Placental pericyte (primary cell): ENCODE results near the gene PCSK4.

- CAGE, long polyA plus RNA = no peak
Observed at GRCh38 chr19:1067710-1068436, 906 bp downstream of the ARHGAP45 start.

GRCh38 chr19:1071420-1071829 is 4.5 kb downstream of the ARHGAP45 start:
- CAGE, long polyA plus RNA = no peak

- CAGE, long polyA plus RNA = no peak
Observed at GRCh38 chr19:1089634-1090525, 5.3 kb downstream of the POLR2E start.

DNA sequence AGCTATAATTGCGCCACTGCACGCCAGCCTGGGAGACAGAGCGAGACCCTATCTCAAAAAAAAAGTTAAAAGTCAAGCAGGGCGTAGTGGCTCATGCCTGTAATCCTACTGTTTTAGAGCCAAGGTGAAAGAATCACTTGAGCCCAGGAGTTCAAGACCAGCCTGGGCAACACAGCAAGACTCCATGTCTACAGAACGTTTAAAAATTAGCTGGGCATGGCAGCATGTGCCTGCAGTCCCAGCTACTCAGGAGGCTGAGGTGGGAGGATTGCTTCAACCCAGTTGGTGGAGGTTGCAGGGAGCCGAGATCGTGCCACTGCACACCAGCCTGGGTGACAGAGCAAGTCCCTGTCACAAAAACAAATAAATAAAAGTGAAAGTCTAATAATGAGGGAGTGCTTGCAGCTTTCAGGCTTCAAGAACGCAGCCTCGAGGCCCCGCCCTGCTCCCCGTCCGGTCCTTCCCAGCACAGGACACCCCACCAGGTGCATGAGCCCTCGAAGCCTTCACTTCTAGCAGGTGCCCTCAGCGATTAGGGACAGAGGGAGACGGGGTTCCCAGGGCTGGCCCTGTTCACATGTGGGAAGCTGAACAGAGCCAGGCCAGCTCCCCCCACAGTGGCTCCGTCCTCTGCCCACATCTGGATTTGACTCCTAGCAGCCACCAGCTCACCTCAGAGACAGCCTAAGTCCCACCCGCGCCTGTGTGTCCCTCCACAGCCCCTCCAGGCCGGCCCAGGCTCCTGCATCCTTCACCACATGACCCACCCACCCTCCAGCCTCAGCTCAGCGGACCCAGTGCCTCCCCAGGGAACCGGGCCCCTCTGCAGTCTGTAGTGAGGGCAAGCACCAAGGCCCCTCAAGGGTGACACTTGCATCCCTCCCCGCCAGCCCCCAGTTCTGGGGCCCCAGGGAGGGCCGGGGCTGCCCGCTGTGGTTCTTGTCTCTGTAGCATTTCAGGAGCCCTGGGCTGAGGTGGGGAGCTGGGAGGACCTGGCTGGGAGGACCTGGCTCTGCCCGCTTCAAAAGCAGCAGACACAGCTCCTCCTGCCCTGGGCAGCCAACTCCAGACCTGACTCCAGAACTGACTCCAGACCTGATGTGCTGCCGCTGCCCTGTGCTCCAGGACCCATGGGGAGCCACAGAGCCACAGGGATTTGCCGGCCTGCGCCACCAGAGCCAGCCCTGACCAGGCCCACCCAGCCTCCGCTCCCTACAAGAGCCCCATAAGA is 27.1 kb downstream of the GPX4 start:
- CAGE, long polyA plus RNA = no peak

- CAGE, long polyA plus RNA = no peak
Observed at GRCh38 chr19:1168273-1169508, 5.4 kb downstream of the SBNO2 start.

- CAGE, long polyA plus RNA = no peak
Observed at GRCh38 chr19:1171674-1172667, 2.1 kb downstream of the SBNO2 start.

DNA sequence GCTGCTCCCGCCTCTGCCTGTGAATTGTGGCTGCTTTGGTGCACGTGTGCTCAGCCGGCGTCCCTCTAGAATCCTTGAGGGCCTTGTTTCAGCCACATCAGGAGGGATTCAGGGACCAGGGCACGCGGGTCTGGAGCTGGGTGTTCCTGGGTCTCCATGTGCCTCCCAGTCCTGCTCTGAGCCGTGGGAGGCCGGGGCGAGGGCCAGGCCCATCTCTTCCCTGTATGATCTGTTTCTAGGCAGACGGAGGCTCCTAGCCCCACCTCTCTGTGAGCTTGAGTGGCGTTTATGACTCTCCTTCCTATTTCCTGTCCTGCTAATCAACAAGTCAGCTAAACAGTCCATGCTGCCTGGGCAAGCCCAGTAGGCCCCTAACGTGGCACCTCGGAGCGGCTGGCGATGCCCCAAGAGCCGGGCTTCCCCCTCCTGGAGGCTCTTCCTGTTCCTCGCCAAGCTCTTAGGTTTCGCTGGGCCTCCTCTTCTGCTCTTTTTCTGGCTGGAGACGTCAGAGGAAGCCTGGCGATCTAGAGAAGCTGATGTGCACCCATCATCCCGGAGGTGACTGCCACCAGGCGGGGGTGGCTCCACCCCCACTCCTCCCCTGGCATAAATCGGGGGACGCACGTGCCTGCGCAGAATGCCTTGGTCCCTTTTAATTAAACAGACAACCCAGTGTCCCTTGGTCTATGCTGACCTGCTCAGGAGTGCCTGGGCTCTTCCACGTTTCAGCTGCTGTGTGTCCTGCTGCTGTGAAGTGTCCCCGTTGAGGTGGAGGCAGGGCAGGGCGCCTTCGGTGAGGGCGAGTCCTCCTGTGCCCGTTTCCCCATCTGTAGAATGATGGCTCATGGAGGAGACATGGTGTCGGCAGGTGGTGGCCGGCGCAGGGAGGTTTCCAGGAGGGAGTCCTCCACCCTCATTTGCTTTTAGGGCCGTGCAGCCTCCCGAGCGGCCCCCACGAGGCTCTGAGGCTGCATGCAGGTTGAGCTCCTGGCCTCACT is 8.4 kb downstream of the STK11 start:
- CAGE, long polyA plus RNA = no peak

GRCh38 chr19:1227634-1228634 is 9.9 kb downstream of the CBARP start:
- CAGE, long polyA plus RNA = no peak

DNA sequence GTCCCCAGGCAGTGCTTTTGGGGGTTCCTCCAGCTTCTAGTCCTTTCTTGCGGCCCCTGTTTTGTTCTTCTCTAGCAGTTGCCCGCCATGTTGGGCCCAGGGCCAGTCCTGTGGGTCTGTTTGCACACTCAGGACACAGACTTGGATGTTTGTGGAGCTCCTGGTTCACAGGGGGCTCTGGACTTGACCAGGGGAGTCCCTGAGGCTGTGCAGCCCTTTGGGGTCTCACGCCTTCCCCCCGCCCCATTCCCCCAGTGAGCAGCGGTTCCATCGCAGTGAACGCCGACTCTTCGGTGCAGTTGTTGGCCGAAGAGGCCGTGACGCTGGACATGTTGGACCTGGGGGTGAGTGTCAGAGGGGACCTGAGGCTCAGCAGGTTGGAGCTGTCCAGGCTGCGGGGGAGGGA is 2.3 kb downstream of the ATP5F1D start:
- CAGE, long polyA plus RNA = no peak

DNA sequence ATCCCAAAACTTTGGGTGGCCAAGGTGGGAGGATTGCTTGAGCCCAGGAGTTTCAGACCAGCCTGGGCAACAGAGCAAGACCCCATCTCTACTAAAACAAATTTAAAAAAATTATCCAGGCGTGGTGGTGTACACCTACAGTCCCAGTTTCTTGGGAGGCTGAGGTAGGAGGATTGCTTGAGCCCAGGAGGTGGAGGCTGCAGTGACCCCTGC is 1.3 kb downstream of the CIRBP start:
- CAGE, long polyA plus RNA = no peak

DNA sequence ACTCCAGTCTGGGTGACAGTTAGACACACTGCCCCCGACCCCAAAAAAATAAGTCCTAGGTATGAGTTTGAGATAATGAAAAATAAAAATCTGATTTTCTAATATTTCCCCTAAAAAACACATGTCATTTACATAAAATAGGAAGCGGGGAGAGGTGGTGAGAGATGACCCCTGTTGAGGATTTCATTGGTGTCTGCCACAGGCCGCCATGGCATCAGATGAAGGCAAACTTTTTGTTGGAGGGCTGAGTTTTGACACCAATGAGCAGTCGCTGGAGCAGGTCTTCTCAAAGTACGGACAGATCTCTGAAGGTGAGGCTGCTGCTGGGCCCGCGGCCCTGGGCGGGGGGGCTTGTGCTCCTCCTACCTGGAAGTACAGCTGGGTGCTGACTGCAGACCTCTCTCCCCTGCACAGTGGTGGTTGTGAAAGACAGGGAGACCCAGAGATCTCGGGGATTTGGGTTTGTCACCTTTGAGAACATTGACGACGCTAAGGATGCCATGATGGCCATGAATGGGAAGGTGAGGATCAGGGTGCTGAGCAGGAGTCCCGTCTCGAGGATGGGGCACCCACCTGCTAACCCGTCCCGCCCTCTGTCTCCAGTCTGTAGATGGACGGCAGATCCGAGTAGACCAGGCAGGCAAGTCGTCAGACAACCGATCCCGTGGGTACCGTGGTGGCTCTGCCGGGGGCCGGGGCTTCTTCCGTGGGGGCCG is 1.8 kb downstream of the CIRBP start:
- CAGE, long polyA plus RNA = no peak

GRCh38 chr19:1275593-1276279 is 406 bp downstream of the FAM174C start:
- CAGE, long polyA plus RNA = no peak

- CAGE, long polyA plus RNA = no peak
Observed at GRCh38 chr19:1333583-1334094, 21.1 kb upstream of the PWWP3A start.

GRCh38 chr19:1377777-1378382 is 5.8 kb upstream of the NDUFS7 start:
- CAGE, long polyA plus RNA = no peak

DNA sequence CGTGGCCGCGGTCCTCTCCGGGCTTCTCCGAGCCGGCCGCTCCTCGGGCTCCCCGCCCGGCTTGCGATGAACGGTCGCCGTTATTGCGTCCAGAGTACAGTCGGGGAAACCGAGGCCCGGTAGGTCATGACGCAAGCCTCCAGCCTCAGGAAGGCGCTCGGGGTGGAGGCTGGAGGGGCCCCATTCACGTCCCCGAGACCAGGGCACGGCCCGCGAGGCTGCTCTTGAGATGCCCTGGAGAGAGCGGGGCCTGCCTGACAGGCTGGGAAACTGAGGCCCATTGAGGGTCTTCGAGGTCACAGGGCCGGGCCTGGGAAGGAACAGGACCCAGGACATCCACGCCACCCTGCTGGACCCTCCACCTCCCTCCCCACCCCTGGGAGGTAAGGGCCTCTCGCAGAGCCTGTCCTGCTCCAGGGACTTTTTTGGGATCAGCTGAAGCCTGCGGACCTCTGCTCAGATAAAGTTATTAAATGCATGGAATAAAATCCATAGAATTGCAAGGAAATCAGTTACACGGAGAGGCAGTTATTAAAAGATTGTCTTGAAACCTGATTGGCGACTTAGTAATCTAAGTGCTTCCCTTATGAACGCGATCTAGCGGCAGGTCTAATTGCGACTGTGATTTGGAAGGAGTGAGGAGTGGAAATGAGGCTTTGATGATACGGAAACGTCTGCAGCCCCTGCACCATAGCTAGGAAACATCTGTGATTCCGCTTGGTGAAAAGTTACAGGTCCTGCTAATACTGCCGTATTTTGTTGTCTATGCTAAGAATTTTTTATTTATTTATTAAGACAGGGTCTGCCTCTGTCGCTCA is 540 bp downstream of the NDUFS7 start:
- CAGE, long polyA plus RNA = no peak

GRCh38 chr19:1393753-1394593 is 7.4 kb downstream of the GAMT start:
- CAGE, long polyA plus RNA = no peak

DNA sequence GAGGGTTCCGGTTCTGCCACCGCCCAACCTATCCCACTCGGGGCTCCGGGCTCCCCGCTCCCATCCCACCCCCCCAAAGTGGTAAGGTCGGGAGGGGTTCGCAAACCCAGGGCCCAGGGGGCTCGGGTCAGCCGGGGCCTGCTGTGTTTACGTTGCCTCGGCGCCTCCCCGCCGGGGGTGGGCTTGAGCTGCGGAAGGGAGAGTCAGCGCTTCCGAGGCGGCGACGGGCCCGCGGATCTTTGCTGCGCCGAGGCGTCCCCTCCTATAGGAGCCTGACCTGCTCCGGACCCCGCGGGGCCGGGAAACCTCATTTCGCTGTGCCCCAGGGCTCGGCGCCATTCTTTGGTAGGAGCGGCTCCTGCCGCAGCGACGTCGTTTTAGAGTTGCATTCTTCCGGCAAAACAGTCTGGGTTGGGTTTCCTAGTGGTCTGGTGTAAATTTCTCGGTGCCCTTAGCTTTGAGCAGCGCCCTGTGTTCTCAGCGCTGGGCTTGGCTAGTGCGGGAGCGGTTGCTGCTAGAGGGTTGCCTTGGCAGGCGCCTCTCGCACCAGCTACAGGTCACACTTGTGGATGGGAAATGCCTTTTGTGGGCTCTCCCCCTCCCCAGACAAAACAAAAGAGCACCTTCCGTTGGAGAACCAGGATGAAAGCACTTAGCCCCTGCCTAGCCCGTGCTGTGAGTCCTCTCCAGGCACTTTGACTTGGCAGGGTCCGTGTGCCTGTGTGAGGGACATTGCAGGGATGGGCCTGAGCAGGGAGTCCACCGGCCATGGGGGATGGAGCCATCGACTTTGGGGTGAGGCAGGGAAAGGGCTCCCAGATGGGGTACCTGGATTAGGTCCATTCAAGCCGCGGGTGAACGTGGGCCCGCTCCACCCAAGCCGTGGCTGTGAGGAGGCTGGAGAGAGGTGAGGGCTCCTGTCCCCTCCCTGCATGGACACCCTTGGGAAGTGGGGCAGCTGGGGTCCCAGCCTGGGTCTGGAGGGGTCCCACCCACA is 1.4 kb downstream of the DAZAP1 start:
- CAGE, long polyA plus RNA = no peak

- CAGE, long polyA plus RNA = no peak
Observed at GRCh38 chr19:1489997-1490887, at the start of gene PCSK4. Gene PCSK4 (minus strand): TSS chr19:1490350.

GRCh38 chr19:1492319-1493078 is 1.5 kb downstream of the REEP6 start:
- CAGE, long polyA plus RNA = no peak

DNA sequence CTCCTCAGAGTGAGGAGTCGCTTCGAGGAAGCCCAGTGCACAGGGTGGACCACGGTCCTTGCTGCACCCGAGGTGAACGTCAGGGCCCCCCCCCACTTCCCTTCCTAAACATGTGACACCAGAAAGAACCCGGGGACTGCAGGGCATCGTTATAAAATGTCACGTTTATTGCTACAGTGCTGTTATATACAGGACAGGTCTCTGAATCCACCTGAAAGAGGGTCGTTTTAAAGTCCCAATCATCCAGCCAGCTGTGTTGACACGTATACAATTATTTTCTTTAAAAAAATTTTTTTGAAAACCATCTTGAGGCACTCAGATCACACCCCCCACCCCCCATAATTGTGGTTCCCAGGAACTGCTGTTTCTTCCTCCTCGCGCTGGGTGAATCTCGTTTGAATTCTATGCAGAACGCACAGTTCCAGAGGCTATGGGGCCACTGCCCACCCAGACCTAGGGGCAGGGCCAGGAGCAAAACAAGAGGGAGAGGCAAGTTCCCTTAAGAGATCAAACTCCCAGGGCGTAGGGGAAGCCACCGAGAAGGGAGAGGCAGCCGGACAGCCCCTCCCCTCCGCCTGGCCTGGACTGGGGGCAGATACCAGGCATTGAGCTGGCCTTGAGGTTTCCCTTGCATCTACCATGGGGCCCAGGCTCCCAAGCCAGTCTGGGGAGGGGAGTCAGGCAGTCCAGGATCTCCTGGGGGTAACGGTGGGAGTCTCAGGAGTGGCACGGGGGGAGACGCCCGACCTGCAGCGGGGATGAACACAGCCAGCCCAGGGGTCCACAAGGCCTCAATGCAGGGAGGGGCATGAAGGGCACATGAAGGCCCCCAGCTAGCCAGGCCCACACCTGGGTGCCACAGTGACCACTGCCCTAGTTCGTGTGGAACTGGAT is 4.1 kb upstream of the UQCR11 start:
- CAGE, long polyA plus RNA = no peak